UCH-1 (cell line): ENCODE measurements around a stretch of chr15.

DNA sequence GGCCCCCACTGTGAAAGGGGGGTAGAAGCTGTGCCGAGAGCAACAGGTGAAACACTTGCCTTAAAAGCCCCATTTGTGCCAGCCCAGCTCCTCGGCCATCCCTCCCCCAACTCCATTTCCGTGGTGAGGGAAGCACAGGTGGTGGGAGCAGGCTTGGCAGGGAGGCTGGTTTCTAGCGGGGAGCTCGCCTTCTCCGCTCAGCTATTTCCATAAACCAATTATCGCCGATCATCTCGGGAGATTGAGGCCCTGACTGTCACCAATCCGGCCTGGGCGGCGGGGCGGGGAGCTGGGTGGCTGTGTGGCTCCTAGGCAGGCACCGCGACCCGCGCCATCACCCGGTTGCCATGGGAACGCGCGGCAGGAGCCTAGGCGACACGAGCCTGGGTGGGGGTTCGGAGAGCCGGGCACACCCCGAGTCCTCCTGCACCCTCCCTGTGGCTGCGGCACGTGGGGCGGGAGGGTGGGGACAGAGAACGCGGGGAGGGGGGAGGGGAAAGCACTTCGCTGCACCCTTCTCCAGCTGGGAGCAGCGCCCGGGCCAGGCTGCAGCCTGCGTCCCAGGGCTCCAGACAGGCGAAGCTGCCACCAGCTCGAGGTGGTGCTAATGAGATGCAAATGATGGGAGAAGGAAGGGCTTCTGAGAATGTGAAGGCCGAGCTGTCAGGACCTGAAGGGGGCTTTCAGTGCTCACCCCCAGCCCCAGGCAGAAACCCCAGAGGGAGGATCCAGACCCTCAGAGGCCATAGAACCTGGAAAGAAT is 9.3 kb downstream of the CCDC33 start:
- RRBS: 44% methylated on average over 16 of the region's 38 CpGs

DNA sequence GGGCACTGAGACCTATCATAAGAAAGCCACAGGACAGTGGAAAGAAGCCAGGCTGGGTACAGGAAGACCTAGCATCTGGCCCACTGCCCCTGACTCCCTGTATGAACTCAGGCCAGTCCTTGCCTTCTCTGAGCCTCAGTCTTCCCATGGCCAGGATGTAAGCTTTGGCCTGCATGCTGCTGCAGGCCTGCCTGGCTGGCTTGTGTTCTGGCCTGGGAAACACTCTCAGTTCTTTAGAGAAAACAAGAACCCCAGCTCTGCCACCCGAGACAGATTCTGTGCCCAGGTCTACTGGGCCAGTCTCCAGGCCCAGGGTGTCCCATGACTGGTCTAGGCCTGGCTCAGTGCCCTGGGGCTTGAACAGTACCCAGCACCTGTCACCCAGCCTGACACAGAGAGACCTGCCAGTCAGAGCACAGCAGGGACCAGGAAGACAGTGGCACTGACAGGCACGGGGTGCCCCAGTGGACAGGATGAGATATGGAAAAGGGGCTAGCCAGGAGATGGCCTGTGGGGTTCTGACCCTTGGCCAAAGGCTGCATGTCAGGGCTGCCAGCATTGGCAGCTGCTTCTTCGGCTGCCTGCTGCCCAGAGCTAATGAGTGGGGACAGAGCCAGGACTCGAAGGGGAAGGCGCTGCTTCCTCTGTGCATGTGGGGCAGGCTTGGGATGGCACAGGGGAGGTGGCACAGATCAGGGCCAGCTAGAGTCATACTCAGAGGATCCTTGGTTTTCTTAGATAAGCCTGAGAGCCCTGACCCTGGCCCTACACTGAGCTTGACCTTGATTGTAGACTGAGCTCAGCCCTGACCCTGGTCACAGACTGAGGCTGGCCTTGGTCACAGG is 15.0 kb downstream of the CCDC33 start:
- RRBS: no CpG with 5 or more reads among the region's 5 CpGs

DNA sequence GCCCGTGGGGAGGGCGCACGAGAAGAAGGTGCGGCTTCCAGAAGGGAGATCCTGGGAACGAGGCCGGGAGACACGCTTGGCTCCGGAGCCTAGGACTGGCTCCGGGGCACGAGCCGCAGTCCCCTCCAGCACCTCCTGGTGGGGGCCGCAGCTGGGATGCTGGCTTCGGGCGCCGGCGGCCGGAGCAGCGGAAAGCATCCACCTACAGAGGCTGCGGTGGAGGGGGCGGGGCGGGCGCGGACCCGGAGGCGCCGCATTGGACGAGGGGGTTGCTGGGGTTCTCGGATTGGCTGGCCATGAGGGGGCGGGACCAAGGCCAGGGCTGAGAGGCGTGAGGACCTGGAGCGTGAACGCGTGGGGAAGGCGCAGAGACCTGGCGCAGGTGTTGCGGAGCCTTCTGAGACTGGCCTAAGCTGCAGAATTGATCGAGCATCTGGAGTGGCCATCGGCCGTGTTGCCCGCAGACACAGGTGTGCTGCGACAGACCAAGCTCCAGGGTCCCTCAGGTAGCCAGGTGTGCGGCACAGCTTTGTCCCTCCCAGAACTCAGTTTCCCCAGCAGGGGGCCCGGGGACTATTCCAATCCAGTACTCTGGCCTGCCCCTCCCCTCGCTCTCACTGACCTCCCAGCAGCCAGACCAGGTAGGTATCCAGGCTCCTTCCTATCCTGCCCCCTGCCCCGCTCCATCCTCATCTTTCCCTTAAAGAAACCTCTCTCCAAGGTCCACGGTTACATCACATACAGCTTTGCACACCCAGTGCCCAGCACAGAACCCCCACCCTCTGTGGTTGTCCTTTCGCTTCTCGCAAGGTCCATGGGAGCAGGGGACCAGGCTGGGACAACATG is 7.0 kb upstream of the CYP11A1 start:
- RRBS: 3% methylated on average over 21 of the region's 48 CpGs

DNA sequence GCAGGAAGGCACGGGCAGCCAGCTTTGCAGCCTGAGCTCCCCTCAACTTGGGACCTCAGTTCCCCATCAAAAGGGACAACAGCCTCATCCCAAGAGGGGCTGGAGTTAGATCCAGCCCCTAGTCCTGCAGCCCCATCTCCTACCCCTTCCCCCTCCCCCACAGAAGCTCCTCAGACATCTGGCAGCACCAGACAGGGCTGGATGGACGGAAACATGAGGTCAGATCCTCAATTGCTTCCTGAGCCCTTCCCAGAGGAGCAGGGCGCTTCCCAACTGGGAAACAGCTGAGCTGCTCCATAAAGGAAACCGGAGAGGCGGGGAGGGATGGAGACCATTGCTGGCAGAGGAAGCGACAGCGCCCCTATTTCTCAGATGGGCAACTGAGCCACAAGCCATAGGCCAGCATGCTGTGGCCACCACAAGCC is 18.2 kb upstream of the CYP11A1 start:
- RRBS: no CpG with 5 or more reads among the region's 7 CpGs

DNA sequence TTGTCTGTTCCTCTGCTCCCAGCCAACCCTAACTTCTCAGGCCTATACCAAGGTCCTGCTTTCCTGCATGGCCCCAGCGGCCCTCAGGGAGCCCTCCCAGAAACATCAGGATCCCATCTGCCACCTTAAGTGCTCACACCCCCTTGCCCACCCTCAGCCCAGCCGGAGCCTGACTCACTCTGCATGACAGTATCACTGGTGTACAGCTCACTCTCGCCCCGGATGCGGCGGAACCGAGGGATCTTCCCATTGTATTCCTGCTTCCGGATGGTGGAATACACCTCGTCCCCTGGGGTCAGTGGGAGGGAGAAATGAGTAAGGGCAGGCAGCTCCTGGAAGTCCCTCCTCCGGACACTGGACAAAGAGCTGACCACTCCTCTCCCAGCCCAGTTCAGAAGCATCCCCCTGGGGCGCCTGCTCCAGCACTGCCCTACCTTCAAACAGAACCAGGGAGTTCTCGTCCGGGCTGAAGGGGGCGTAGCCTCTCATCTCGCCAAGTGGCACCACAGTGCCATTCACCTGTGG is 16.5 kb downstream of the SEMA7A start:
- RRBS: 79% methylated on average over 11 of the region's 15 CpGs

DNA sequence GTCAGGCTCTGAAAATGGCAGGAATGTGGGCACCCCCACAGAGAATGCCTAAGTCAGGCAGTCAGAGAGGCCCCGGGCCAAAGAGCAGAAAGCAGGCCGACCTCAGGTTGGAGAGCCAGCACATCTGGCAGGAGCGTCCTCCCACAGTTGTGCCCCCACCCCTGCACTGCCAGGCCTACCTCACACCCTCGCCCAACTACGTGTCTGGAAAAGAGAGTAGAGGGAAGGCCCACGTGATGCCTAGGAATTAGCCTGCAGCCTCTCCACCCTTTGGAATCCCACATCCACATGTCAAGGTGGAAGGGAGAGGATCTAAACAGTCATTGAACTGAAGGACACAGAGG is 10.7 kb downstream of the SEMA7A start:
- RRBS: no CpG with 5 or more reads among the region's 6 CpGs

DNA sequence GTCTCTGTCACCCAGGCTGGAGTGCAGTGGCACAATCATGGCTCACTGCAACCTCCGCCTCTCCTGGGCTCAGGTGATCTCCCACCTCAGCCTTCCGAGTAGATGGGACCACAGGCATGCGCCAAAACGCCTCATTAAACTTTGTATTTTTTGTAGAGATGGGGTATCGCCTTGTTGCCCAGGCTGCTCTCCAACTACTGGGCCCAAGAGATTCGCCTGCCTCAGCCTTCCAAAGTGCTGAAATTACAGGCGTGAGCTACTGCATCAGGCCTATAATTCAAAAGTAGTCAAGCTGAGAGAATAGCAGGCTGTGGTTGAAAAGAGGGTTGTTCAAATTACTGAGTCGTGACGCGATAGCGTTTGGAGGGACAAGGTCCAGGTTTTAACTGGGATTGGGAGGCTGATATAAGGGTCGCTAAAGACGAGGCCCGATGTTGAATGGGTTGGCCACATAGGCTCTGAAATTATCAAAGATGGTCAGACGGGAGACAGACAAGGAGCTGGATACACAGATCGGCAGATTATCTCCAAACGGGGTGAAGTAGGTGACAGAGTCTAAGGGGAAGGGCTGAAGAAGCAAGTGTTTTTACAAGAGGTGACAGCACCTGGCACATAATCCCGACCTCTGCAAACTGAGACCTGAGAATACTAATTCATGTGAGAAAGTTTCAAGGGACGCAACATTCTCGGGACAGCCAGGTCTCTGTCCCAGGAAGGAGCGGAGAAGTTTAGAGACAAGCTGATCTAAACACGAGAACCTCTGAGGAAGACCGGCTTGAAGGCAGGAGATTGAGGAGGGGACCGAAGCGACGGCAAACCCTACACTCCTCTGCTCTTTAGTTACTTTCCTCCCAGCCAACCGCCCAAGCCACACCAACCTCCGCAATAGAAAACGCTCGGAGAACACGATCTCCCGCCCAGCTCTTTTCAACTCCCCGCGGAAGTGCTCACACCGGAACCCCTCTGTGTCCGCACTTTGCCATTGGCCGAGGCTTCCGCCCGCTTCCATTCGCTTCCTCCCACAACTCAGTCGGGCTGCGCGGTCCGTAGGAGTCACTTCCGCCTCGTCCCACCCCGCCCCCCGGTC is 657 bp upstream of the ARID3B start:
- RRBS: no CpG with 5 or more reads among the region's 48 CpGs

DNA sequence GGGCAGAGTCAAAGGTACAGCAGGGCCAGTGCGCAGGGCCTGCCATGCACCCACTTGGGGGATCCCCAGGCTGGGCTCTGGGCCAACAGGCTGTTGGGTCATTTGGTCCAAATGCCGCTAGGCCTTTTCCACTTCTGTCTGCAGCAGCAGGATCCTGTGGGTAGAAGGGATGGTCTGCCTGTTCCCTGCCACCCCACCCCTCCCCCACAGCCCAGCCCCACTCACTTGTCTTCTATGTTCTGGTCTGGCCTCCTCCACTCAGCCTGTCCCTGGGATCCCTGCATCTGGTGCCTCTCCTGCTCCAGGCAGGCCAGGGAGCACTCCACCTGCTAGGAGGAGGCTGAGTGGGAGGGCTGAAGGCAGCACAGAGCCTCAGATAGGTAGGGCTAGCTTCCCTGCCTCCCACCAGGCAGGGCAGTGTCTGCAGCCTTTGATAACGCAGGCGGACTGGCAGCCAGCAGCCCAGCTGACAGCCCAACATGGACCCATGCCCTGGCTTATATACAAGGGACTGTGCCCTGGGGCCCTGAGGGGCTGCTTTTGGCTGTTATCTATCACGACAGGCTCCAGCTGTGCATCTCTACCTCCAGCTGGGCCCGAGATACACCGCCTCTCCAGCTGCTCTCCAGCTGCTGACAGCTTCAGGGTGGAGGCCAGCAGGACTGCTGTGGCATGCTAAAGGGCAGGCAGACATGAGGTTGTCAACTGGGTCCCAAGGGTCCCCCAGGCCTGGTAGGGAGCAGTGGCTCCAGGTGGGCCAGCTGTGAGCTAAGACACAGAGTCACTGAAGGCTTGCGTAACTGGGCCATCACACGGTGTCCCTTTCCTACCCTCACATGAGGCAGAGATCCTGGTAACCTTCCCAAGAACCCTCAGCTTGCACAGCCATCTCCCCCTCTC is 5.3 kb upstream of the CLK3 start:
- RRBS: no CpG with 5 or more reads among the region's 9 CpGs

DNA sequence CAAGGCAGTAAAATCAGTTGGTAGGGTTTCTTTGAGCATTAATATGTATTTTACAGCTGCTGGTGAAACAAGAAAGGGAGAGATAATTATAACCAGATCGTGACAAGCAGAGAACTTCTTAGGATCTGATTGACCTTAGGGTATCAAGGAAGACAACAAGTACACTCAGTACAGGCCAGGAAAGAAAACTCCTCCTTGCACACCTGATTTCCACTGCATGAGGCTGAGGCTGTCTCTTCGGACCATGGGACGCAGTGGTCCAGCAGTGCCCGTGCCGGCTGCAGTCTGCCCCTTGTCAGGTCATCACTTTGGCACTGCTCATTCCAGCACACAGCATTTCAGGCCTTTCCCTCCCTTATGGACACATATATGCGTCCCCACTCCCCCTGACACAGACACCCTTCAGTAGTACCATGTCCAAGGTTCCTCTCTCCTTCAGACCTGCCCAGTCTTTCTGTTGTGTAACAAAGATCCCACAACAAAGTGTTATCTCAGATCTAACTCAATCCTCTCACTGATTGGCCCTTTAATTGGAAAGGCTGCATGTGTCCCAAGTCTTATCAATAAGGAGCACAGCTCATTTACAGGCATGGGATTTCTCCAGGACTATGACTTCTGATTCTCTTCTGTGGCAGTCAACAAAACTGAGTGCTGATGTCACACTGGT is 27.8 kb downstream of the CLK3 start:
- RRBS: no CpG with 5 or more reads among the region's 6 CpGs

DNA sequence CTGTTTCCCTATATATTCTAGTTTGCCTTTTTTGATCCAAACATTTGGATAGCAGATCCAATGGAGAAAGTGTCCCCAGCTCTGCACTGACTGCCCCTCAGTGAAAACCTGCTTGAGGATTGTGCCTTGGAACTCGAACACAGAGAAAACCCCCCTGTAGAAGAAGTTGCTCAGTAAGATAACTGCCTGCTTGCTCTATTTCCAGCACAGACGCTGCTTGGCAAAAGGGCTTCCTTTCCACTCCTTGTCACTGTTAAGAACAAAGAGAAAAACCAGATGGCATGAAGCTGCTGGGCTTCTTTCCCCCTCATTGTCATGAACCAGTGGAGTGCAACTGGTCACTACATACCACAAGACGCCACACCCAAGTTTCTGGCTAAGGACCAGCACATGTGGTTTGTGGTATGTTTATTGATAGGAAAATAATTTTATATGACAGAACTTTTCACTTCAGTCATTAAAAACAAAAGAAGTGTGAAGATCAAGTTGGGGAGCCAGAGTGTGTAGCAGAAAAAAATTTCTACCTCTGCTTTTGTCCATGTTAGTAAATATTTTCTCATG is 37.7 kb downstream of the CLK3 start:
- RRBS: no CpG with 5 or more reads among the region's 3 CpGs

- RRBS: no CpG with 5 or more reads among the region's 4 CpGs
These were observed 31.4 kb downstream of the EDC3 start for GRCh38 chr15:74664285-74664921.

DNA sequence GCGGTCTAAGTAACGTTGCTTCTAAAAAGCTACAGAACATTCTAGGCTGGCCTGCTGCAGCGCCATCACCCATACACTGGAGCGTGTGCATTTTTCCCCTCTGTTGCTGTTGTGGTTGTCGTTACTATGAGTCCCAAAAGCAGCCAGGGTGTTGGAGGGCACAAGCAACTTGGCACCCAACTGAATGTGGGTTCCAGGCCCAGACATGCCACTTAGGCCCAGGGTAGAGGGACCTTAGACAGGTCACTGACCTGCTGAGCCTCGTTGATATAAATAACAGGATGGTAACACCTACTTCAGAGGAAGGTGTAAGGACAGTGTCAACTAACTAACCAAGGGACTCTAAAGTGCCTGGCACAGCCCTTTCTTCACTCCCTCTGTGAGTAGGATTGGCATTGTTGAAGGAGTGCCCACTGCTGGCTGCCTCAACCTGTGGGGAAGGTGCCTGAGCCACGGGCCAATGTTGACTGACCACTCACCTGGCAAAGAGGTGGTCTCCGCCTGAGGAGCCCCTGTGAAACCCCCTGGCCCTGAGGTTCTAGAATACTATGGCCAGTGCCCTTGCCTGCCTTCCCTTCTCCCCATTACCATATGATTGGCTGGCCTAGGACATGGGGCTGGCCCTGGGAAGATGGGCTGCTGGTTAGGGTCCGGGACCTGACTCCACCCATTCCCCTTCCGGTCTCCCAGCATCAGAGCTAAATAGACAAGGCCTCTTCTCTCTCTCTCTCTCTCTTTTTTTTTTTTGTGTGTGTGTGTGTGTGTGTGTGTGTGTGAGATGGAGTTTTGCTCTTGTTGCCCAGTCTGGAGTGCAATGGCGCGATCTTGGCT is 3.6 kb downstream of the CSK start:
- RRBS: no CpG with 5 or more reads among the region's 12 CpGs

GRCh38 chr15:74789318-74789862 is 7.5 kb downstream of the CSK start:
- RRBS: 21% methylated on average over 1 of the region's 9 CpGs

- RRBS: no CpG with 5 or more reads among the region's 4 CpGs
These were observed 9.1 kb upstream of the LMAN1L start for GRCh38 chr15:74803556-74803815.

DNA sequence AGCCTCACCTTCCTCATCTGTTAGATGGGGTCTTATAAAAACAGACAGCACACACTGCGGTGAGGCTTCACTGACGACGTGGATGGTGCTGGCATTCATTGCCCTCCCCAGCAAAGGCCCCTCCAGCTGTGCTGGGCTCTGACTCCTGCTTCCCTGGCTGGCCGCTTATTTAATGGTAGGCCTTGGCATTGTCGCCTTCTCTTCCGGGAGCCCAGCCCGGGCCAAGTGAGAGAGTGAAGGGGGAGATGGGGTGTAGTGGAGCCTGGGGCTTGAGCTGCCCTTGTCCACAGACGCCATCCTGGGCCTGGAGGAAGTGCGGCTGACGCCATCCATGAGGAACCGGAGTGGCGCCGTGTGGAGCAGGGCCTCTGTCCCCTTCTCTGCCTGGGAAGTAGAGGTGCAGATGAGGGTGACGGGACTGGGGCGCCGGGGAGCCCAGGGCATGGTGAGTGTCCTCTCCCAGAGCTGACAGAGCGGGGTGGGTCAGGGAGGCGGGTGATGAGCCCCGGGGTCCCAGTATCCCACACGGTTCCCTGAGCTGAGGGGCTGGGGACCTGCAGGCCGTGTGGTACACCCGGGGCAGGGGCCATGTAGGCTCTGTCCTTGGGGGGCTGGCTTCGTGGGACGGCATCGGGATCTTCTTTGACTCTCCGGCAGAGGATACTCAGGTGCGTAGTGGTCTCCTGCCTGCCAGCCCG is 3.4 kb downstream of the LMAN1L start:
- RRBS: 85% methylated on average over 16 of the region's 28 CpGs

DNA sequence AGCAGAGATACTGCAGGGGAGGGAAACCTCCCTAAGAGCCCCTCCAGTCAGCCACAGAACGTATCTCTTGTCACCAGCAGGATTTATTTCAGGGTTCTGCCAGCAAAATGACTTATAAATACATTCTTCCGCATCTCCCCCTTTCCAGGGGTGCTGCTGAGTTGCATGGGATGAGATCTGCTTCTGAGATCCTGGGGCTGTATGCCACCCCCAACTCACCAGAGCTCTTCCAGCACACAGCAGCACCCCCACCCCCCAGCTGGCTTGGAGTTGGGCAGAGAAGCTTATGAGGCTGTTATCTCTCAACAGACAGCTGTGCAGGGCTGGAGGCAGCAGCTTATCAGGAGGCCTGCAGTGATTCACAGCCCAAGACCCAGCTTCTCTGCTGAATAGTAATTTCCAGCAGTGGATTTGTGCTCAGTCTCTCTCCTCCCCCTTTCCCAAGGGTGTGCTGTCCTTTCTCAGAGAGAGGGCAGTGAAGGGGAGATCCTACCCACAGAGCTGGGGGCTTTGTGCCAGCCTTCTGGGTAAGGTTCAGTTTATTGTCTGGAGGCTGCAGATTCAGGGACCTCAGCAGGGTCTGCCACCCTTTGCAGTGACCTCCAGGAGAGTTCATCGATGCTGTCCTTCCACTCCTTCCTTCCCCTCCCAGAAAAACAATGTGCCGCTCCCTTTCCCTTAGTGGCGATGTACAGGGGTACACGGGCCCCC is 2.1 kb downstream of the RPP25 start:
- RRBS: no CpG with 5 or more reads among the region's 6 CpGs

- RRBS: 18% methylated on average over 5 of the region's 42 CpGs
These were observed 751 bp downstream of the SCAMP5 start for GRCh38 chr15:74995762-74996865.

- RRBS: no CpG with 5 or more reads among the region's 1 CpG
These were observed 51.6 kb upstream of the C15orf39 start for GRCh38 chr15:75149933-75150586.

DNA sequence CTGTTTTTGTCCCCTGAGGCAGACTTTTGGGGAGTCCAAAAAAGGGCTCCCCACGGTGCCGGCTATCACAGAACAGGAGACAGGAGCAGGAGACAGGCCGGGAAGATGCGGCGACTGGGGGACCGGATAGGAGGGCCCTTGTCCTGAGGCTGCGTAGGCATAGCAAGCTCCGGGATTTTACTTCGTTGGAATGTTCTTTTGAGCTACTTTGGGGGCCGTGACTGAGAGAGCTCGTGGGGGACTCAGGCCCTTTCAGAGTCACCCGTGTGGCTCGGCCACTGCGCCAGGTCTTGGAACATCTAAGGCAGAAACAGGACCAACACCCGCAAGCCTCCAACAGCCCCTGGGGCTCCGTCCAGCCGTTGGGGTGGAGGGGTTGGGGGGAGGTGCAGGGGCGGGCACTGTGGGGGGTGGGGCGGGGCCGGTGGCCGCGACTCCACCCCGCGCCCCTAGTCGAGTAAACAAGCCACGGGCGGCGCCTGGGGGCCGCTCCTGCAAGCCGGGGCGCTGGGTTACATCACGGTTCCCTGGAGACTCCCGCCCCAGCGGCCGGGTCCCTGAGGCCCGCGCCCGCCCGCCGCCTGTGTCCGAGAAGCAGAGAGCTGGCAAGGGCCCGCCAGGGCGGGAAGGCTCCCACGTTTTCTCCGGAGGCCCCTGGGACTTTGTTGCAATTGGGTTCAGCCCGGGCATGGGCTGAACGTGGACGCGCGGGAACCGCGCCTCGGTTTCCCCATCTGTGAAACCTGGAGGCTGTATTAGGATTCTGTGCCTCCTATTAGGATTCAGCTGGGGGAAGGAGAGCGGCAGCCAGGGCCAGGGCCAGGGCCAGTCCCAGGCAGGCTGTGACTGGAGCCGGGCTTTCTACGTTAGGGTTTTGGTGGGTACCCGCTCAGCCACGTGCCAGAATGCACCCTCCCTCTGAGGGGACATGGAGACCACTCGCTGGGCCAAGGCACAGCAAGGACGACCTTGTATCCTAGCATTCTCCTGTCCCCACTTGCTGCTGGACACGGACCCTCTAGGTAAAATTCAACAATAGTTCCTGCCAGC is 23.2 kb upstream of the C15orf39 start:
- RRBS: 32% methylated on average over 29 of the region's 61 CpGs

GRCh38 chr15:75391337-75392216 is 23.2 kb upstream of the MAN2C1 start:
- RRBS: no CpG with 5 or more reads among the region's 4 CpGs